M059J (cell line): ENCODE results near the genes NEUROD1 and ITPRID2.

DNA sequence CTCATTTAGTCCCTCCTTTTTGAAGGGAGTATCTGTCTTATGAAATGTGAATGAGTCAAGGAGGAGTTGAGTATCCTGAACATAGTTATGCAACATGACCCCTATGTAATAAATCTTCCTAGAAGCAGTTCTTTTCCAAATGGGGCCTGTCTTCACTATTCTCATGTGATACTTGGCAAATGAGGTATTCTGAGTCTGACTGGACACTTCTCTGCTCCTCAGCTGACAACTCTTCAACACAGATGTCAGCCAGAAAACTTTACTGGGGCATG lies 291.6 kb downstream of the ZNF385B start:
- RAMPAGE, long total RNA, result no peak

DNA sequence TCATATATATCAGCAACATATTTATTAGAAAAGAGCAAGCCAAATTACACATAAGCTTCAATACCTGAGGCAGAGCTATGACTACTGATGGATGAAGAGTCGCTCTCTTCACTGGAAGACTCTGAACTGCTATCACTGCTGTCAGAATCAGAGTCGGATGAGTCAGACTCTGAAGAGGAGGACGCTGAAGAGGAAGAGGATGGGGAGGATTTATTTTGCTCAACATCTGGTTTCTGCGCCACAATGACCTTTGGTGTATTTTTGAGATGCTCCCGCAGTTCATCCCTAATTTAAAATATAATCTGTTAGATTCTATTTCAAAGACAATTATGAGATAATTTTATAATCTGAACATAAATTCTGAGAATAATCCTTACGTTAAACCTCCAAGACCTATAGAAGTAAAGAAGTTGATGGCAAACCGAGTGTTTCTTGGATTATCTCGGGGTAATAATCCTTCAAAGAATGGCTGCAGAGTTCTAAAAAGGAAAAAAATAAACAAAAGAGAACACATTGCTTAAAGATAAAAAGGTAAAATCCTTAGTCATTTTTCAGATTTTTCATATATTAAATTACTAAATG lies 56.6 kb downstream of the CWC22 start:
- RAMPAGE, long total RNA, result no peak

- RAMPAGE, long total RNA, result no peak
Measured at GRCh38 chr2:180839636-180839835, 140.9 kb upstream of the UBE2E3 start.

- RAMPAGE, long total RNA, result no peak
Measured at GRCh38 chr2:180983863-180984319, 3.5 kb downstream of the UBE2E3 start.

DNA sequence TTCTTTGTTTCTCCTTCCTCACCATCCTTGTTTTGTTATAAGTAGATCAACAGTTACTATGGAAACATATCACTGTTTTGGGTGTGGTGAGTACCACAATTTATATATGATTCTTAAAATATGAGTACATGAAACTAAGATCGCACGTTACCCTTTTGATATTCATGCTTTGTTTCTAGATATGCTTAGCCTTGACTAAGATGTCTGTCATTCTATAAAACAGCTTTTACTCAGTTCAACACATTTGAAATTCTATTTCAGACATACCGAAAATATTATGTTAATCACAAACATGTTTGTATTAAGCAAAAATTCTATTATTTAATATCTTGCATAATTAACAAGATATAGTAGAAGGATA lies 232.2 kb upstream of the ITGA4 start:
- RAMPAGE, long total RNA, result no peak

DNA sequence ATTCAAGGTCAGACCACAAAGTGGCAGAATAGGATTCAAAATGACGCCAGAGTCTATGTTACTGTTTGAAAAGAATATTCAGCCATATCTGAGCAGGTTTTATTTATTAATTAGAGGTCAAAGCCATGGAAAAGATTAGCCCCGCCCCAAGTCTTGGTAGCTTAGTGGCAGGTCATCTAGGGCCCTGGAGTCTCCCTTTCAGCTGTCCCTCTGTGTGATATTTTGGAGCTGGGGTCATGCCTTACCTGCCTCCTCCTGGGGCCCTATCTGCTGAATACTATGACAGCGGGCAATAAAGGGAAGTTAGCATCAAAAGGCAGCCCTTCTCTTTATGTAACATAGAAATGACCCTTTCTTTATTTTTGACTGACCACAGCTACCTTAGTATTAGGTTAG lies 153.1 kb upstream of the ITGA4 start:
- RAMPAGE, long total RNA, result no peak

GRCh38 chr2:181437630-181437888 lies 19.6 kb upstream of the ITGA4 start:
- RAMPAGE, long total RNA, result no peak

- RAMPAGE, long total RNA, result no peak
Measured at GRCh38 chr2:181459544-181459819, 2.3 kb downstream of the ITGA4 start.

GRCh38 chr2:181678101-181678920 lies 2.0 kb downstream of the NEUROD1 start:
- RAMPAGE, long total RNA, result no peak

DNA sequence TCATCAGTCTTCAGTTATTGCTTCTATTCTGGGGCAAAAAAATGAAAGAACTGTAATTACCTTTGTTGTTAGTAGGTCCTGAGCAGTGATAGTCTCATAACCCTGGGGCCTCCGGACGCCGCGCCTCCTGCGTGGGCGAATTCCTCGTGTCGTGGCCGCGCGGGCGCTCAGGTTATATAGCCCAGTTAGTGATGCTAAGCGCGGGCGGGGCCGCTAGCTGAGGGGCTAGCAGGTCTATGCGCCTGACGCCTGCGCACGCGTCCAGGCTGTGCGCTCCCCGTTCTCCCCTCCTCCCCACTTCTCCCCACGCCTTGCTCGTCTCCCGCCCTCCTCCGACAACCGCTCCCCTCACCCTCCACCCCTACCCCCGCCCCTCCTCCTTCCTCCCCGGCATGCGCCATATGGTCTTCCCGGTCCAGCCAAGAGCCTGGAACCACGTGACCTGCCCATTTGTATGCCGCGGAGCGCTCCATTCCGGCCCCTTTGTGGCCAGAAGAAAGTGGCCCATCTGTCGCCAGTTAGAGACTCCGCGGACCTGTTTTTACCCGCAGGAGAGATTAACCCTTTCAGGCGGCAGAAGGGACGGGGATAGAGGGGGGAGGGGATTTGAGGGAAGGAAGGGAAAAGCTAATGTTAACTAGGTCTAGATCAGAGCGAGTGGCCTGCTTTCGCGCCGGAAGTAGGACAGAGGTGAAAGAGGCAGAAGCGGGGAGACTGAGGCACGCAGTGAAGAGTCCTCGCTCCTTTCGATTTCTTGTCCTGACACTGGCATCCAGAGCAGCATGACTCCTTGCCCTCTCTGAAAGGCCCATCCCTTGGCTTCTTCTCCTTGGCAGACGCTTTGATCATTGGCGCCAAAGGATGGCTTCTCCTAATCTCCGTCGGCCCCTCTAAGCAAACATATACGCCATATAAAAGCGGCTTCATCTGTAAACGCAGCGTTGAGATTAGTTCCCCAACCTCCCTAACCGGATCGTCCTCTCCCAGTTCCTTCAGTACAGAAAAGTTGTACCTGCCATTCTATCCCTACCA lies at the start of gene NEUROD1:
TSS of gene NEUROD1 (minus strand) at position 148 of the 1,032 bp plus-strand sequence.
- RAMPAGE, long total RNA, result no peak

GRCh38 chr2:181805641-181806188 lies 85.8 kb upstream of the ITPRID2 start:
- RAMPAGE, long total RNA, result no peak

DNA sequence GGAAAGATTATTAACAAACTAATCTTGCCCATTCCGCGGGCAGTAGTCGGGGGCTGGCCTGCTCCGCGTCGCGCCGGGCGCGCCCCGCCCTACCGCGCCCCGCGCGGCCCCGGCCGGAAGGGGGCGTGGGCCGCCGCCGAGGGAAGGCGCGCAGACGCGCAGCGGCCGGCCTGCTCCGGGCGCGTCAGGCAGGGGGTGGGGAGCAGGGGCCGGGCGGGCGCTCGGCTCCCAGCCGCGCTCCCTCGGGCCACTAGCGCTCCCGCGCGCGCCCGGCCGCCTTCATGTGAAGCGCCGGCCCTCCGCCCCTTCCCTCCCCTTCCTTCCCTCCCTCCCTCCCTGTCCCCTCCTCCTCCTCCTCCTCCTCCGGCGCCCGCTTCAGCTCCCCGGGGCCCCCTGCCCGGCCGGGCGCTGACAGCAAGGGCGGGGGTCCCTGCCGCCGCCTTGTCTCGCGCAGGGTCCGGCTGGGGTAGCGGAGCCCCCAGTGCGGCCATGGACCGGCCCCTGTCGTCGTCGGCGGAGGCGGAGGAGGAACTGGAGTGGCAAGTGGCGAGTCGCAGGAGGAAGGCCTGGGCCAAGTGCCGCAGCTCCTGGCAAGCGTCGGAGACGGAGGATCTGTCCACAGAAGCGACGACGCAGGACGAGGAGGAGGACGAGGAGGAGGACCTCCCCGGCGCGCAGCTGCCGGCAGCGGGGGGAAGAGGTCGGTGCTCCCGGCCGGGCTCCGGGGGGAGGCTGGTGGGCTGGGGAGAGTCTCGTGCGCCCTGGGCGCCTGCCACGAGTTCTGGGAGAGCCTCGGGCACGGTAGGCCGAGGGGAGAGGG lies at the start of gene ITPRID2:
TSS of gene ITPRID2 (plus strand) at position 153 of the 820 bp plus-strand sequence.
- RAMPAGE, long total RNA, result no peak

- RAMPAGE, long total RNA, result no peak
Measured at GRCh38 chr2:181898698-181899305, 7.3 kb downstream of the ITPRID2 start.

- RAMPAGE, long total RNA, result no peak
Measured at GRCh38 chr2:181901582-181902854, 10.5 kb downstream of the ITPRID2 start.

GRCh38 chr2:182372550-182373024 lies 54.2 kb downstream of the PDE1A start:
- RAMPAGE, long total RNA, result no peak

DNA sequence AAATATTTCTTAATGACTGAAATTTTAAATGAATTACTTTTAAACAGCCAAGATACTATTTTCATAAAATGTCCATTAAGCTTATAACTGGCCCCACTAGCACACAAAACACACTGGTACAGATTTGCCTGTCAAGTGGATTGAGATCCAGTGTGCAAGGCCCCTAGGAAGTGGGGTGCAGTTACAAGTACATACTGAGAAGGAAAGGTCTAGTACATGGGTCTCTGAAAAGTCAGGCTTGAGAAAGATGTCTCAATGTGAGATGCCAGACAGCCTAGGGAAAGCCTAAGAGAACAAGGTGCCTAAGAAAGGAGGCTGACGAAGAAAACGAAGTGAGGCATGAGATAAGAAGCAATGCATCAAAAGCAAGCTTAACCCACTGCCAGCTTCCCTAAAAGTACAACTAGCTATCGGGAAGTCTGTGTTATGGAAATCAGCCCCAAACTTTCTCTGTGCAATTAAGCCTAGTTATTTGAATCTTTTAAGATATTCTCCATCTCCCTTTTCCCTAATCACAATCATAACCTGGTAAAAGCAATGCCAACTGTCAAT lies 2.5 kb downstream of the PDE1A start:
- RAMPAGE, long total RNA, result no peak

GRCh38 chr2:182542823-182543238 lies 116.0 kb upstream of the PDE1A start:
- RAMPAGE, long total RNA, result no peak

GRCh38 chr2:182717782-182718525 lies 1.9 kb downstream of the DNAJC10 start:
- RAMPAGE, long total RNA, result no peak

- RAMPAGE, long total RNA, result no peak
Measured at GRCh38 chr2:182912825-182913233, 46.4 kb upstream of the FRZB start.

DNA sequence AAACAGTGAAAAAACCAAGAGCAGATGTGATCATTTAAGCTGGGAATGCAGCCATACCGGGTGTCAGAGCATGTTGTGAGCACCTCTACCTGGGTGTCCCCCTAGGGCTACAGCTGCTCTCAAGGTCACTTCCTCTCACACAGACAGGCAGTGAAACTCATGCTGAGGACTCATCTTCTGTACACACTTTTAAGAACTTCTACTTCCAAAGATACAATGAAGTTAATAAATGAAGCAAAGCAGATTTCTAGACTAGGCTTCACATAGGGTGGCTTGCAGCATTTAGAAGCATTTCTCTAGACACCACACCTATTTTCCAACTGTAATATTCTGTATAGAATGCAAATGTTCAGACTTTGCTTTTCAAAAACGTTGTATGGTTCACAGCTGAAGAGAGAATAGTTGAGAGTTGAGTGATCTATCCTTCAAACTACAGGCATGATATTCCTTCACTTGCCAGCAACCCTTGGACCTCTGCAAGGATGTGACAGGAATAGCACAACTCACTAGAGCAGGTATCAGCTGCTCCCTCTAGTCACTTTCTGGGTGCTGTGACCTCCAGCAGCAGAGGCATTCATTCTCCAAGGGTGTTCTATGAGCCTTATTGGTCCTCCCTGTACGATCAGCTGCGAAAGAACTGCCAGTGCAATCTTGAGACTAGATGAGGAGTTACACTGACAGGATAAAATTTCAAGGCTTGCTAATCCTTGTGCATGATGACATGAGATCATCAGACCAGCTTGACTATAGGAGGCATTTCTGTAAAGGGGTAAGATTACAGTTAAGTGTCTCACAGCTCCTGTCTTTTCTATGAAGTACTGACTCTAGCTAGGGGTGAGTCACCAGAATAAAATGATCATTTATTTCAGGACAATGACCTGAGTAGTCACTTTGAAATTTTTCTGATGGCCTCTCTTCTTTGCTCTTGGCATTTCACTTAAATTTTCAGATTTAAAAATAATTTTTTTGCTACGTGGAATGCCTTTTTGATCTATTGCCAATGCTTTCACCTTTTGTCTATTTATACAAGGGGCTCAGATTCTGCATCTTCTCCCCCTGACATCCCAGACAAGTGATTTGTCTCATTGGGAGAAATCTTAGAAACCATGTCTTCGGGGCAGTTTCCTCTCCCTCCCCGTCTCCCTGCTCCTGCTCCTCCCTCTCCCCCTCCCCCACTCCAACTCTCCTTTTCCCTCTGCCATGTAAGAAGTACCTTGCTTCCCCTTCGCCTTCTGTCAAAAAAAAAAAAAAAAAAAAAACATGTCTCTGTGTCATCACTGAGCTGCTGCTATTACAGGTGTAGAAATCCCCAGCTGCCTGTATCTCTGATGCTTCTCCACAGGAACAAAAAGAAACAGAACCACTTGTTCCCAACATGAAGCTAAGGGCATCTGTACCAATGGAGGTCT lies 49.0 kb upstream of the FRZB start:
- RAMPAGE, long total RNA, result no peak